Thoracic aorta endothelial cell (primary cell): Measurements from ENCODE around the genes THEM5, IVL, SPRR4, SPRR2D and S100A3.

GRCh38 chr1:151548697-151549156, 8.6 kb downstream of the TUFT1 start:
- CAGE, long polyA plus RNA = no peak

GRCh38 chr1:151584174-151584738, 27.6 kb upstream of the SNX27 start:
- CAGE, long polyA plus RNA = no peak

GRCh38 chr1:151593607-151593961, 18.3 kb upstream of the SNX27 start:
- CAGE, long polyA plus RNA = no peak

DNA sequence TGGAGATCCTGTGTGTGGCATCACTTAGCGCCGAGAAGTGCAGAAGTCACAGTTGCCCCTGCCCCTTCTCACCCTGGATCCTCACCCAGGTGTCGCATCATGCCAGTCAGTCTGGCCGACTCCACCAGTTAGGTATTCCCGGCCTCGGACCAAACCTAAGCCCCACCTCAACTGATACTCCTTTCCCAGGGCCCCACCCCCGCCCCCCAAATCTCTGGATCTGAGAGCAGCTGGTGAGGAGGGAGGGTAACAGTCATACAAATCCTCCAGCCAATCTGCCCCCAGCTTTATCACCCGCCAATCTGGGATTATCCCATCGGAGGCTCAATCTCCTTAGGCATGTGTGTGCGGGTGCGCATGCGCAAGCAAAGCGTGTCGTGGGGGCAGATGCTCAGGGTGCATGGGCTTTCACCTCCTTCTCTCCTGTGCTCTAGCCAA, 5.3 kb downstream of the CELF3 start:
- CAGE, long polyA plus RNA = no peak

- CAGE, long polyA plus RNA = no peak
These were observed 3.5 kb downstream of the CELF3 start for GRCh38 chr1:151713043-151713526.

GRCh38 chr1:151733033-151733674, 11.8 kb downstream of the RIIAD1 start:
- CAGE, long polyA plus RNA = no peak

- CAGE, long polyA plus RNA = no peak
These were observed 529 bp downstream of the MRPL9 start for GRCh38 chr1:151762642-151763292.

- CAGE, long polyA plus RNA = no peak
These were observed 11.7 kb downstream of the TDRKH start for GRCh38 chr1:151778534-151779147.

- CAGE, long polyA plus RNA = no peak
These were observed at the start of gene THEM5 for GRCh38 chr1:151853424-151853975. TSS of gene THEM5 (minus strand) at chr1:151853712.

DNA sequence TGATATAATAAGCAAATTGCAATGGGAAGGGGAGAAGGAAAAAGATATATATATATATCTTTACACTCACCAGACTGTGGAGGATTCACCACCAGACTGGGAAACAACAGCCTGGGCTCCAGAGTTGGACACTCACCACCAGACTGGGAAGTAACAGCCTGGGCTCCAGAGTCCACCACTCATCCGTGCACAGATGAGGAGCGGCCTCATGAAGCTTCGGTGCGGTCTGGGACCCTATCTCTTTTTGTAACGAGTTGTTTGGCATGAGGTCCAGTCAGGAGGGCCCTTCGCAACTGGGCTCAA, 40.3 kb downstream of the S100A10 start:
- CAGE, long polyA plus RNA = no peak

GRCh38 chr1:151988215-151988575, 5.5 kb downstream of the S100A10 start:
- CAGE, long polyA plus RNA = no peak

DNA sequence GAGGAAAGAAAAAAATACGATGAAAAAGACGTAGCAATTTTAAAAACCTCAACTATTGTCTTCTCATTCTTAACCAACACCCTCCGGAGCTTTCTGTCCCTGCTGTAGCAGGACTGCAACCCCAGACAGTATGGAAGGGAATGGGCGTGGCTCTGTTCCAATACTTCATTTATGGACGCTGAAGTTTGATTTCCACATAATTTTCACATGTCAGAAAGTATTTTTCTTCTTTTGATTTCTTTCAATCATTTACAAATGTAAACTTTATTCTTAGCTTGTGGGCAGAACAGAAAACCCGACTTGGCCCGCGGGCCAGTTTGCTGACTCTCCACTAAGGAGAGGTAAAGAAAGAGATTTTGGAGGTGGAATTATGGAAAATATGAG, 967 bp downstream of the S100A11 start:
- CAGE, long polyA plus RNA = no peak

DNA sequence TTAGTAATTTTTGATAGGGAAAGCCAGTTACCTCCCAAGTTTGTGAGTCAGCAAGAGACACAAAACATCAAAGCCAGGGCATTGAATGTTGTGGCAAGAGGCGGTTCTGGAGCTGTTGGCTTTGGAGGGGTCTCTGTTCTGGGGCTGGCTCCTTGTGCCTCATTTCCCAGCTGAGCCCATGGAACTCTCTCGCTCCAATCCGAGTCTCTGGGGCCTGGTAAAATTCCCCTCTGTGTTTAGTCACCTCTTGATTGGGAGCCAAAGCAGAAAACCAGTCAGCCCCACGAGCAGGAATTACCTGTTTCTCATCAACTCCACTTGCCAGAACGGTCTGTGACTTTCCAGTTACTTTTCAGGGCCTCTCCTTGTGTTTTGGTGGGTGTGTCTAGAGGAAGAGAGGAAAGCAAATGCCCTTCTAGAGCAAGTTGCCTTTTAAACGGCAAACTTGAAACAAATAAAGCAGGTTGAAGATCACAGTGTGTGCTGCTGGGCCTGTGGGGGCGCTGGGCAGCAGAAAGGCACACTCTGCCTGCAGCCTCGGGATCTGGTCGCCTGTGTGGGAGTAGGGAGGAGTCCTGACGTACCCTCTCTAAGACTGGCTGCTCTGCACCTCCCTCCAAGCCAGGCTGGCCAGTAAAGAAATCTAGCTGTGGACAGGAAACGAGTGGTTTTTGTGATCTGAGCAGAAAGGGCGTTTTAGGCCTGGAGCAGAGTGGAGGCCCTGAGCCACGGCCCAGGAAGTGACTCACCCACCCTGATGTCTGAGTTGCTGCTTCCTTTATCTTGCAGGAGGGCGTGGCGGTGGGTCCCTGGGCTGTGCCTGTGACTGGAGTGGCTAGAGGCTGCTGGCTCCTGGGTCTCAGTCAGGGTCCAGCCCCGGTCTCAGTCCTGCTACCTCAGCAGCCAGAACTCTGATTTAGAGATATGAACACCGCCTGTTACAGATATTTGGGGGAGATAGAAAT, 11.0 kb upstream of the S100A11 start:
- CAGE, long polyA plus RNA = no peak

DNA sequence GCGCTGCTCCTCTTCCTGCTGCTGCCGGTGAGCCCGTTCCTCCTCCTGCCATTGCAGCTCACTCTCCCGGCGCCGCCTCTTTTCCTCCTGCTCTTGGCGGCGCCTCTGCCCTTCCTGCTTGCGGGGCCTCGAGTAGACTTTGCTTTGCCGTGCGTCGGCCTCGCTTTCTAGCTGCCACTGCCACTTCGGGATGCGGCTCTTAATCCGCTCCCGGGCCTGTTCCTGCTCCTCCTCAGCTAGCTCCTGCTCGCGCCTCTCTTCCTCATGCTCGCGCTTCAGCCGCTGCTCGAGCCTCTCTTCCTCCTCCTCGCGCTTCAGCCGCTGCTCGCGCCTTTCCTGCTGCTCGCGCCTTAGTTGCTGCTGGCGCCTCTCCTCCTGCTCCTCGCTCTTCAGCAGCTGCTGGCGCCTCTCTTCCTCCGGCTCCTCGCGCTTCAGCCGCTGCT, 4.3 kb downstream of the TCHH start:
- CAGE, long polyA plus RNA = no peak

GRCh38 chr1:152708202-152708438, 160 bp downstream of the LCE4A start:
- CAGE, long polyA plus RNA = no peak

GRCh38 chr1:152908064-152908726, at the start of gene IVL:
TSS of gene IVL (plus strand) at chr1:152908546.
- CAGE, long polyA plus RNA = no peak

DNA sequence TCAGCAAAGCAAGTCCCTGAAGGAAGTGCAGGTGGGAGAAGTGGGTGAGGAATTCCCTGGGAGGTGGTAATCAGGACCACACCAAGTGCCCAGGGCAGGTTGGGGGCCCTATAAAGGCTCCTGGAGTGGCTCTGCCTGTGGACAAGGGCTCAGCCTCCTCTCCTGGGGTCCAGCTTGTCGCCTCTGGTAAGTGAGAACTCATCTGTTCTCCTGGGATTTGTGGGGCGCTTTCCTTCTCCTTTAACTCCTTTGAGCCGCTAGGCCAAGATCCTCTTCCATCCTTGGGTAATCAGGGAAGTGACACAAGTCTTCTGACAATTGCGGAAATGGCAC, at the start of gene SPRR4:
TSS of gene SPRR4 (plus strand) at position 140 of the 333 bp plus-strand sequence.
- CAGE, long polyA plus RNA = no peak

DNA sequence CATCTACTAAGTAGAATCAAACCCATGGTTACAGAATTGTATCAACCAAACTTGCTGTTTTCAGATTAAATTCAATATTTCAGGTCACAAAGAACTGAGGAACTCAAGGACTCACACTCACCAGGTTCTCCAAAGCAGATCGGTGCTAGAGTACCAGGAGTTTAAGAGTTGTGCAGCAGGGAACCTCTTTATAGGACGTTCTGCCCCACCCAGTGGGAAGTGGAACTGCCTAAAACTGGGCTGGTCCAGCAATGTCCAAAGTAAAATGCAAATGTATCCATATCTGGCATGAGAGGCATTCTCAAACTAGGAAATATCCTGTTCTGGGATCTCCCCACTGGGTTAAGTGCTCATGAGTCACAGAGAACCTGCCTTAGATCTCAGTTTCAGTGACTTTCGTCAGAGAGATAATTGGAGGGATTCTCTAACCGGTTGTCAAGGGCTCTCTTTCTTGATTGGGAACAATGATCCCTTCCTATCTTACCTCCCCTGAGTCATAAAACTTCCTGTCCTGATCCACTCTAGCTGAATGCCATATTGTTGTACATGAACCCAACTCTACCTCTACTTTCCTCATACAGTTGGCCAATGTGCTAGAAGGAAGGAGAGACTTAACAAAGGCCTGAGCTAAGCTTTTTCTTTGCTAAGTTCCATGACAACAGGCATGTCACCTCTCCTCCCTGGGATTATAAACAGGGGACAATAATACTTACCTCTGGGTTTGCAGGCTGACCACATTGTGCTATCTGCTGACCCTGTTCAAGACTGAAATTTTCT, at the start of gene SPRR2D:
TSS of gene SPRR2D (minus strand) at position 164 of the 777 bp plus-strand sequence.
- CAGE, long polyA plus RNA = no peak

GRCh38 chr1:153334634-153335230, 13.9 kb downstream of the PGLYRP4 start:
- CAGE, long polyA plus RNA = no peak

GRCh38 chr1:153548926-153549656, at the start of gene S100A3:
TSS of gene S100A3 (minus strand) at chr1:153549258.
- CAGE, long polyA plus RNA = no peak